Measurements from ENCODE around the gene P2RX6.

DNA sequence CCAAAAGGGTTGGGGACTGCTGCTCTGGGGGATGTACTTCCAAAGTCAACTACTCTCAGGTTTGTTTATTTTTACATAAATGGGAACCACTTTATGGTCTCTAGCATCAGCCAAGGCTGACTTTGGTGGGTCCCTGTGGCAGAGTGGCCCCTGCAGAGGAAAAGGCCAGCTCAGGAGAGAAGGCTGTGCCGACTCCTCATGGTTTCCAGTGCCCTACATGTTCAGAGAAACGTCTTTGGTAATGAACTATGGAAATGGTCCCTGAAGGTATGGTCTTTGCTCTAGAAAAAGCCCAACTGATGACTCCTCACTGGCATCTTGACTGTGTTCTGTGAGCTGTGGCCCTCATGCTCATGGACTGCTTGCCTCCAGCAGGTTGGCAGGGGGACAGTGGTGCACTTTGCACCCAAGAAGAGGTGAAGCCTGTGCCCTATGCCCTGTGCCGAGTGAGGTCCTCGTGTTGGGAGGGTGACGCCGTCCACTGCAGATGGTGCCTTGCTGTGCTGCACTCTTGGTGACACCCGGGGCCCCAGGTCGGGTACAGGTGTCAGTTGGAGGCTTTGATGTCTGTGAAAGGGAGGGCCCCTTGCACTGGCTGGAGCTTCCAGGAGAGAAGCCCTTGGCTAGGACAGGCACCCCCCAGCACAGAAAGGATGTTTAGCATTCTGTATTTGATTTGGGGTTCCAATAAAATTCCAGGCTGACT is 2.8 kb upstream of the ZDHHC8 start:
- RRBS, 2 experiments, result no CpG with 5 or more reads among the region's 8 CpGs

GRCh38 chr22:20145105-20145716 is 5.6 kb downstream of the CCDC188 start:
- RRBS, 2 experiments, result 90% methylated on average over 4 of the region's 28 CpGs

DNA sequence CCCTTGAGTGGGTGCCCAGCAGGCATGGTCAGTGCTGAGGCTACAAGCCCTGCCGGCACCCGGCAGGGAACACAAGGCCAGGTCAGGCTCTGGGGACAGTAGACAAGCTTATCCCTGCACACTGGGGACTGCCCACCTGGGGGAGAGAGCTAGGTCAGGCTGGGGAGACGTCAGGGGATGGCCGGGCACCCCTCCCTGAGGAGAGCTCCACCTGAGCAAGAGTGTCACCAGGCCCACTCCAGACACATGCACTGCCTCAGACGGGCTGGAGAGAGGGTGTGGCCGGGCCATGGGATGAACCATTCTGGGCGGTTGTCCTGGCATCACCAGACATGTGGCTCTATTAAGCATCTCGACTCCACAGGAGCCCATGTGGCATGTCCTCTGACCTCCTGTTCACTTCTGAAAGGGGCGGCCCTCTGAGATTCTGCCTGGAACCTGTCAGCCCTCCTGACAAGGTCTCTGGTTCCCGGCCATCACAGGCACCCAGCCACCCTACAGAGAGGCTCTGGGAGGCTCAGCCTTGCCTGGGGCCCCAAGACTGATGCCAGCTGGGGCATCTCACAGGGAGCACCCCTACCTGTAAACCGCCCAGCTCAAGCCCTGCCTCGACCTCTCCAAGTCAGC is 22.8 kb upstream of the RTN4R start:
- RRBS, 2 experiments, result 62 to 72% methylated on average over 1 to 2 of the region's 12 CpGs

DNA sequence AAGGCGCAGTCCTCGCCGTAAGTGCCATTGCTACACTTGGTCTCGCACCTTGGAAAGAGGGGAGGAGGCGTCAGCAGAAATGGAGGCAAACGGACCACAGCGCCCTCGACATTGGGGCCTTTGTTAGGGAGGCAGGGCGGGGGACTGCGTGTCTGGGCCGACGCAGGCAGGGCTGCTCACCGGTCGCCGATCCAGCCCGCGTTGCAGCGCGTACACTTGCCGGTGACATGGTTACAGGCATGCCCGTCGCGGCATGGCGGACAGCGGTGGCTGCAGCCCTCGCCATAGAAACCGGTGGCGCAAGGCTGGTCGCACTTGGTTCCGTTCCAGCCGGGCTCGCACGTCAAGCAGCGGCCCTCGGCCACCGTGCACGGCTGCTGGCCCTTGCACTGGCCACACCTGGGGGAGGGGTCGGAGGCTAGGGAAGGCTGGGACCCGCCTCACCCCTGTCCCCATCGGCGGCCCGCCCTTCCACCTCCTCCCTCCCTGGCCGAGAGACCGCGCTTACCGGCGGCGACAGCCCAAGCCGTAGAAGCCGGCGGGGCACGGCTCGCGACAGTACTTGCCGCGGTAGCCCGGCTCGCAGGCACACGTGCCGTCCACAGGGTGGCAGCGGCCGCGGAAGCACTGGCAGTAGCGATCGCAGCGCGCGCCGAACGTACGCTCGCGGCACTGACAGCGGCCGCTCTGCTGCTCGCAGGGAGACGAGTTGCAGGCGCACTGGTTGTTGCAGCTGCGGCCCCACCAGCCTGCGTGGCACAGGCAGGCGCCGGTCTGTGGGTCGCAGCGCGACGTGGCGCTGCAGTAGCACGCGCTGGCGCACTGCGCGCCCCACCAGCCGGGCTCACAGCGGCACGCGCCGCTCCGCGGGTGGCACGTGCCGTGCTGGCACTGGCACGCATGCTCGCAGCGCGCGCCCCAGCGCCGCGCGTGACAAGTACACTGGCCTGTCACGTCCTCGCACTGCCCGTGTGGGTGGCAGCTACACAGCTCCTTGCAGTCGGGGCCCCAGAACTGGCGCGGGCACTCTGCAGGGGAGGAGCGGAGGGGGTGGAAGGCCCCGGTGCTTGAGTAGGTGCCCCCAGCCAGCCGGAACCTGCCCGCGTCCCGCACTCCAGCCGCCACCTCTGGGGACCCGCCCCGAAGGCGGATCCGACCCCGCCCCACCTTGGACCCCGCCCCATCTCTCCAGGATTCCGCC is 6.7 kb downstream of the SCARF2 start:
- RRBS, 2 experiments, result 2% methylated on average over 34 of the region's 130 CpGs

DNA sequence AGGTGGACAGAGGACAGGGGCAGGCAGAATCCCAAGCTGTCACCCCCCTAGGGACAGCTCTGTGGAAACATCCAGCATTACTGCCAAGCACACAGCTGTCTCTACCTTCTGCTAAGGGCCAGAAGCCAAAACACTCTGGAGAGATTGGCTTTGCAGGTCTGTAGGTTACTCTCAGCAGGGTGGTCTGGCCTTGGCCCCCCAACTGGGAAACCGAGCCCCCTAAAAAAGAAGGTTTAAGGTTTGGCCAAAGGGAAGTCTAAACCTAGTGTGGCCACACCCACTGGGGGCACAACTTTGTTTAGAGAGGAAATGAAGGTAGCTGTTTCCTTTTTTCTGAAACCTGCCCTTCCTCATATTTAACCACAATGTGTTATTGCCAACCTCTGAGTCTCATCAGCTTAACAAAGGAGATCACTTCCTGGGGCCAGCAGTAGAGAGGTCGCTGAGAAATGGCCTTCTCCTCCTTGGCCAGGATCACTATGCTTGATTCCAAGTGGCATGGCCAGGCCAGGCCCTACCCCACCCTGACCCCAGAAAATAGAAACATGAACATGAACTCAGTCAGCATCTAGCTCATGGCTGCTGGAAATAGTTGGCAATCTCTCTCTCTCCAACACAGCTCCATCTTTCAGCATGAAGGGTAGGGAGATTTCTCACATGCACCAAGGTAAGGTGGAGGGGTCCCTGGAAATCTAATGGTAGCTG is 25.9 kb upstream of the SCARF2 start:
- RRBS, 2 experiments, result no CpG with 5 or more reads among the region's 2 CpGs

DNA sequence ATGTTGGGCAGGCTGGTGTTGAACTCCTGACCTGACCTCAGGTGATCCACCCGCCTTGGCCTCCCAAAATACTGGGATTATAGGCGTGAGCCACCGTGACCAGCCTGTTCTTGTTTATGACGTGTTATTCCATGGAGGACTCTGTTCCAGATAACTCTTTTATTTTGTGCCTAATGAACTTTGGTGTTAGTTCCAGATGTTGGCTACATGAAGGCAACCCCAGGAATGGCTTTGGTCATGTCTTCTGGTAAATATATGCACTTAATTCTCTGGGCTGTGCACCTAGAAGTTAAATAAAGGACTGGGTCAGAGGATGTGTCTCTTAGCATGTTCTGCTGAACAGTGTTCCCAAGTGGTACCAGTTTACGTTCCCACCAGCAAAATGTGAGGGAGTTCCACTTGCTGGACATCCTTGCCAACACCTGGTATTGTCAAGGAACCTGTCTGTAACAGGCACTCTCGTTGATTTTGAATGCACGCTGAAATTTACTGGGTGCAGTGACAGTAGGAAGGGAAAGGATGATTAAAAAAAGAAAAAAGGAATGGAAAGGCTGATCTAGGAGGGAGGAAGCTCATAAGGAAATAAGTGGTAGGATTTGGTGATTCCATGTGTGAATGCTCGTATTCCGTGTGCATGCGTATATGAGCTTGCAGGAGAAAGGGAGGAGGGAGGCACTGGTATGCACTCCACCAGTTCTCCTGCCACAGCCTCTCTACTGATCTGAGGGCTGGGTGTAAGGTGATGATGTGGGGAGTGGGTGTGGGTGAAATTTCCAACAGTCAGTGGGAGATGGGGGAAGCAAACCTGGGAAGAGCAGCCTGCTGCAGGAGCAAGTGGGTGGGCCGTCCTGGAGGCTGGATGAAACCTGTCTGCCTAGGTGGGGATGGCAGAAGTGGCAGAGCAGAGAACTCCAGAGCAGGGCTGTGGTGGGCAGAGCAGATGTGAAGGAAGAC is 14.8 kb downstream of the MED15 start:
- RRBS, 2 experiments, result no CpG with 5 or more reads among the region's 11 CpGs

GRCh38 chr22:20524090-20524536 is 16.7 kb downstream of the MED15 start:
- RRBS, 2 experiments, result no CpG with 5 or more reads among the region's 2 CpGs

- RRBS, 2 experiments, result no CpG with 5 or more reads among the region's 8 CpGs
Observed at GRCh38 chr22:20552979-20553676, 45.7 kb downstream of the MED15 start.

DNA sequence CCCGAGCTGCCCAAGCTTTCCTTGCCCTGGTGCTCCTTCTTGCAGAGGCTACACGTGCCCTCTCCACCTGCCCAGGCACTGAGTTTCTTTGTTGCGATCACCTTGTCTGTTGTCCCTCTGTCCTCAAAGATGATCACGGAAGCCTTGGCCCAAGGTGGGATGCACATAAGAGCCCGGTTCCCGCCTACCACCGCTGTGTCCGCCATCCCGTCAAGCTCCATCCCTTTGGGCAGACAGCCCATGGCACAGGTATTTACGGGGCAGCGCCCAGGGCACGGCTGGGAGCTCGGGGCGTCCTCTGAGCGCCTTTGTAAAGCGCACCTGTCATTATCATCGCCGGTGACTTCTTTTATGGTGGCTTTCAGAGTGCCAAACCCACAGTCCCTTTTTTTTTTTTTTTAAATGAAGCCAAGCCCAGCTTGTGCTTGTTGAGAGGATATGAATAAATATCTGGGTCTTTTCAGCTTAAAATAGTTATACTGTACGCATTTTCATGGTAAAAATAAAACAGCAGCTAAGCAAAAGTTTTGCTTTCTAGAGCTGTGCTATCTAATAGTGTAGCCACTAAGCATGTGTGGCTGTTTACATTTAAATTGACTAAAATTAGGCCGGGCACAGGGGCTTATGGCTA is 67.7 kb downstream of the MED15 start:
- RRBS, 2 experiments, result no CpG with 5 or more reads among the region's 20 CpGs

- RRBS, 2 experiments, result no CpG with 5 or more reads among the region's 28 CpGs
Observed at GRCh38 chr22:20586644-20587463, 79.4 kb downstream of the MED15 start.

GRCh38 chr22:20634107-20634544 is 126.7 kb downstream of the MED15 start:
- RRBS, 2 experiments, result no CpG with 5 or more reads among the region's 3 CpGs

DNA sequence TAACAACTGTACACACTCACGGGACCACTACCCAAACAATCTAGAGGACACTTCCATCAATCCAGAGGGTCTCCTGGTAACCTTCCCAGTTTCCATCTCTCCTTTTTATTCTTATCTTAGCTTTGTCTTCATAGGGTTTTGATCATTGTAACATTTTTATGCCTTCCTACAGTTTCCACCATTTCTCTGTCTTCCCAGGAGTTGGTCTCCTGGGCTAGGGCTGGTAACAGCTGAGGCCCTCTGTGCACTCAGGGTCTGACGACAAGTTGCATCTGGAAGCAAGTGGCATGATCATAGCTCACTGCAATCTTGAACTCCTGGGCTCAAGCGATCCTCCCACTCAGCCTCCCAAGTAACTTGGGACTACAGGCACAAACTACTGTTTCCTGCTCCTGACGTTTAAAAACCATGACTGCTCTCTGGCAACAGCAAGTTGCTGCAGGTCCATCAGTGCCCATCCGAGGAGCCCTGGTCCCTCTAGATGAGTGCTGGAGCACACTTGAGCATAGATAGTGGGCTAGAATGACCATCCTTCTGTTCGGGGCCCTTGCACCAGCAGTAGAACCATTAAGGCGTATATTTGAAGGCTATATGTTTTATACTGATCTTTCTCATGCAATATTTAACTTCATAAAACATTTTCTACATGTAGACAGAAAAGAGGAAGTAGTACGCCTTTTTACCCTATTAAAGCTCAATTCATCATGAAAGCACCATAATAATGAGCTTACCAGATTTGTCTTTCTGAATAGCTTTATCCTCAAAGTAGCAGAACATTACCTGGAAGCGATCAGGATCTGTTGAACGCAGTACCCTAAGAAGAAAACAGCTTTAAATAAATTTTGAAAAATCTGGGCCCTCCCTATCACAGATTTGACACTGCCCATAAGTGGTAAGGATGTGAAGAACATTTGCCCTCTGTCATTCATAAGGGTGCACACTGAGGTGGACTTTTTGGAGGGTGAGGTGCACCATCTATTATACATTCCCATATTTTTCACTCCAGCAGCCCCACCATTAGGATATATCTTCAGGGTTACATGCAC is 13.0 kb upstream of the SERPIND1 start:
- RRBS, 2 experiments, result no CpG with 5 or more reads among the region's 10 CpGs

DNA sequence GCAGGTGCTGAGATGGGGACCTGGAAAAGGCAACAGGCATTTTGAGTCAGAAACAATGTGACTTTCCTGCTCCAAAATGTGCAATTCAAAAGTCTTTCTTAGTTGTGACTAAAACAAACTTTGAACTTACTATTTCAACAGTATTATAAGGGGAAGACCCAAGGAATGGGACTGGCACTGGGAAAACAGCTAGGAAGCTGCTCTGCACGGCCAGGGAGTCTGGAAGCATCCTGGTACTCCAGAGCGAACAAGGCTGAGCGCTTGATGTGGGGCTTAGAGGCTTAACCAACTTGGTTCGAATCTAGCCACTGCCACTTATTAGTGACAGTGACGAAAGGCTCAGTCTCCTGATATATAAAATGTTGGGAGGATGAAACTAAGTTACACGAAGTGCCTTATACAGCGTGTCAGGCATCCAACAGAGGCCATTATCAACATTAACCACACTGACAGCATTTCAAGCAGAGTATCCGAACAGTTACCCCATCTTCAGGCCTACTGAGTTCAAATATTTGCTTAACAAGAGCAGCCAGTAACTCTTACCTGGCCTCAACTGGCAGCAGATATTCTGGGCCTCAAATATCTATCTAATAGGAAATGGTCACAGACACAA is 2.6 kb downstream of the SERPIND1 start:
- RRBS, 2 experiments, result no CpG with 5 or more reads among the region's 8 CpGs

DNA sequence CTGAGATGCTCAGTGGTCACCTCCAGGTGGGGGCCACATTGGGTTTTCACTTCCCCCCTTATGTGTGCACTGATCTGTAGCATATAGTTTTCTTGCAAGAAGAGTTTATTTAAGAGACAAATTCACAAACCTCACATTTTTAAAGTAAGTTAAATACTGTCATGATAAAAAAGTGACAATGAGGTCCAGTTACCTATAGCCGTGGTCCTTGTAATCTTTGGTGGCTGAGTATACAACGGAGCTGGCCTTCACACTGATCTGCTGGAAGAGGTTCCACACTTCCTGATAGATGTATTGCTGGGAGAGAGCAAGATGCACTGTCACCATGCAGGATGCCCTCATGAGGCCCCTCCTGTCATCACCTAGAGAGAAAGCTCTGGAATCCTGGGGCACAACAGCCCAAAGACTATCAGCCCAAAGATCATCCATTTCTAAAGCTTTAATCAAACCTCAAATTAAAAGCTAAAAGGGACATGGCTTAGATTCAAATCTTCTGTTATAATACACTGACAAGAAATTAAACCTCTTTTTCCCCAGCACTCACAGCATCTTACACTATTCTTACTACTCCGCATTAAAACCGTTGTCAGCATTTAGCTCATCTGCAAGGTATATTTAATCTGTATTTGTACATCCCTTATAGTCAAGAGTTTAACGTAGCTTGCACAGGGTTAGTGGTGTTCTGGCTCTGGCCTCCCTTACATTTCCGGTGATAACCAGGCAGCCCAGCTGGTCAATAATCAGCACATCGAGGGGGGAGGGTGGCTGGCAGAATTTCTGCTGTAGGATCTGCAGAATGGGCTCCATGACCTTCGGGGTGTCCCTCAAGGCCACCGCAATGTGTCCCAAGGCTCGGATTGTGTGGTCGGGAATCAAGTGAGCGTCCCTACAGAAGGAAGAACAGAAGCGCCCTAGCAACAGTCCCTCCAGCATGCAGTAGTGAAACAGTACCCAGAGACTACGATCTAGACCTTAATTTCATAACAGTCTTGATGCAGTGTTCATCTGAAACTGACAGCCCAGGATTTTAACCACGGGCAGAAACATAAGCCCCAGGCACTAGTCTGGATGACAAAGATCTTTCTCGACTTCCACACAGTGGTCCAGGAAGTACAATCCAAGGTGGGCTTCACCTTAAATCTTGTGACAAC is 24.9 kb downstream of the SERPIND1 start:
- RRBS, 2 experiments, result no CpG with 5 or more reads among the region's 16 CpGs

GRCh38 chr22:20951080-20951637 is 15.9 kb upstream of the AIFM3 start:
- RRBS, 2 experiments, result no CpG with 5 or more reads among the region's 7 CpGs

DNA sequence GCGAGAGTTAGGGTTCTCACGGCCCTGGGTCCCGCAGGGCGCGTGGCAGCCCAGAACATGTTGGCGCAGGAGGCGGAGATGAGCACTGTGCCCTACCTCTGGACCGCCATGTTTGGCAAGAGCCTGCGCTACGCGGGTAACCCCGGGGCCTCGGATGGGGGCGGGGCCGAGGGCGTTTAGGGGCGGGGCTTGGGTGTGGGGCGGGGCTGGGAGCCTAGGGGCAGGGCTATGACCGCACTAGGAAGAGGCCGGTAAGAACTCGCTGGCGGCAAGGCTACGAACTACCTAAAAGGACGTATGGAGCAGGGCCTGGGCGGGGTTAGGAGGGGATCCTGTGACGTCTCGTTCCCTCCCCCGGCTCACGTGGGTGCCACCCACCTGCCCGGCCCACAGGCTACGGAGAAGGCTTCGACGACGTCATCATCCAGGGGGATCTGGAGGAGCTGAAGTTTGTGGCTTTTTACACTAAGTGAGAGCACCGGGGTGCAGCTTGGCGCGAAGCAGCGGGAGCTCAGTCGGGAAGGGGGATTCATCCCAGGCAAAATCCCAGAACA is 2.8 kb upstream of the LZTR1 start:
- RRBS, 2 experiments, result under 1 to 1% methylated on average over 13 to 19 of the region's 39 CpGs

DNA sequence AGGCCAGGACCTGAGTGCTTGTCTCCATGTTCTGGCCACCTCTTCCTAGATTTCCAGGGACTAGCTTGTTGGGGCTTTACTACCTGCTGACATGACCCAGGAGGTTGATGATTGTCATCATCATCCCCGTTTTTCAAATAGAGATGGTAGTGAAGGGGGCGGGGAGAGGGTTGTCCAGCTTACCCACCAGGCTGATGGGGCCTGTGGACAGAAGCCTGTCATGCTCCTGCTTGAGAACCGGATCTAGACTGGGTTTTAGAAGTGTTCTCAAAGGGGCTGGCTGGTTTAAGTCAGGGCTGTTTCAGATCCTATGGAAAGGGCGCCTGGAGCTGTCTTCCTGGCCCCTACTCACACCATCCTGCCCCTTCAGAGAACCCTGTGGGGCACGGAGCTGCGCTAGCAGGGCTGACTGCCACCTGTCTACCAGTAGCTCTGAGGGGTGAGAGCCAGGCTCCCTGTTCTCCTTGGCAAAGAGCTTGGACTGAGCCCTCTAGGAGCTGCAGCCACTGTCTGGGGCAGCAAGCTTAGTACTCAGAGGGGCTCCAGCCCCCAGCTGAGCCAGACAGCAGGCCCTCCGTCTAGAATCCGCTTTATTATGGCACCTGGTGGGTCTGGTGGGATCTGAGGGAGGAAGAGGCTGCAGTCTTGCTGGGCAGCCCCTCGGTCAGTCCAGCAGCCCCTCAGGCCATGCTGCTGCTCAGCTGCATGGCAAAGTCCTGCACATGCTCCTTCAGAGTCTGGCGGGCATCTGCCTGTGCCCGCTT is 2.5 kb downstream of the THAP7 start:
- RRBS, 2 experiments, result no CpG with 5 or more reads among the region's 11 CpGs

GRCh38 chr22:21014513-21015713 is at the start of gene P2RX6:
TSS of gene P2RX6 (plus strand) at chr22:21015165.
- RRBS, 2 experiments, result no CpG with 5 or more reads among the region's 21 CpGs

DNA sequence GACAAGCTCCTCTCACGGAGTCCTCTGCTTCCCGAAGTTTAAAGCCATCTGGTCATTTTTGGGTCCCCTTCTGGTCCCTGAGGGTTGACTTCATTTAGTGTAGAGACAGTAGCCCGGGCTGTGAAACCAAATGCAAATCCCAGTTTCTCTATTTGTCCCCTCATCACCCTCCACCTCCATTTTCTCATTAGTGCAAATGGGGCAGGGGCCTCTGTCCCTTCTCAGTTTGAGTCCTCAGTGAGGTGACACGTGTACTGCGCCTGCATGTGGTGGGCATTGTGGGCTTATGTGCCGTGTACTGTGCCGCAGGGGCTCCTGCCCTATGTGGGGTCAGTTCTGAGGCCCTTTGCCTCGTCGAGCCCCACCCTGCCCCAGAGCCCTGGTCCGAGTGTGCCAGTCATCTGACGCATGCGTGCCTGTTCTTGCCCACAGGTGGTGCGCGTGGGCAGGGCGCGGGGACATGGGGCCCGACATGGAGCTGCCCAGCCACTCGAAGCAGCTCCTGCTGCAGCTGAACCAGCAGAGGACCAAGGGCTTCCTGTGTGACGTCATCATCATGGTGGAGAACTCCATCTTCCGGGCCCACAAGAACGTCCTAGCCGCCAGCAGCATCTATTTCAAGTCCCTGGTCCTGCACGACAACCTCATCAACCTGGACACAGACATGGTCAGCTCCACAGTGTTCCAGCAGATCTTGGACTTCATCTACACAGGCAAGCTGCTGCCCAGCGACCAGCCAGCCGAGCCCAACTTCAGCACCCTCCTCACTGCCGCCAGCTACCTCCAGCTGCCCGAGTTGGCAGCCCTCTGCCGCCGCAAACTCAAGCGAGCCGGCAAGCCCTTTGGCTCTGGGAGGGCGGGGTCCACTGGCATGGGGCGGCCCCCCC is 22.5 kb upstream of the TMEM191C start:
- RRBS, 2 experiments, result no CpG with 5 or more reads among the region's 33 CpGs

- RRBS, 2 experiments, result no CpG with 5 or more reads among the region's 14 CpGs
Observed at GRCh38 chr22:21457202-21457866, 9.9 kb upstream of the TMEM191C start.